Parietal lobe (tissue), 2 donors: ENCODE measurements around a stretch of chr1.

DNA sequence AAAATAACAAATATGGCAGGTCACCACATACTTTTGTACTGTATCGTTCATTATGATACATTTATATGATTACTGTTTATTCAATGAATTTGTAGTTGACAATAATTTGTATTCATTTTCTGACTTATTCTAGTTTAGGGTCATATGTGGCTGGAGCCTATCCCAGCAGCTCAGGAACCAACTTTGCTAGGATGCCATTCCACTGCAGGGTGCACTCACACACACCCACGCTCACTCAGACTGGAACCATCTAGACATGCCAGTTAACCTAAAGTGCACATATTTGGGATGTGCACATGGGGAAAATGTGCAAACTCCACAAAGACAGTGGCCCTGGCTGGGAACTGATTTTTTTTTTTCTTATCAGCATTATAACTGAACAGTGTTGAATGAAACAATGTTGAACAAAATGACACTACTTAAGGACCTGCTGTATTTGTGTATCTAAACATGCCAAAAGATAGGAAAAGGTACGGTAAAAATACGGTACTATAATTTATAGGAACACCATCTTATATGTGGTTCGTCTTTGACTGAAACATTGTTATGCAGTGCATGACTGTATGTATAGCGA is 41.6 kb downstream of the LAMC1 start:
- RAMPAGE, long total RNA, result no peak

DNA sequence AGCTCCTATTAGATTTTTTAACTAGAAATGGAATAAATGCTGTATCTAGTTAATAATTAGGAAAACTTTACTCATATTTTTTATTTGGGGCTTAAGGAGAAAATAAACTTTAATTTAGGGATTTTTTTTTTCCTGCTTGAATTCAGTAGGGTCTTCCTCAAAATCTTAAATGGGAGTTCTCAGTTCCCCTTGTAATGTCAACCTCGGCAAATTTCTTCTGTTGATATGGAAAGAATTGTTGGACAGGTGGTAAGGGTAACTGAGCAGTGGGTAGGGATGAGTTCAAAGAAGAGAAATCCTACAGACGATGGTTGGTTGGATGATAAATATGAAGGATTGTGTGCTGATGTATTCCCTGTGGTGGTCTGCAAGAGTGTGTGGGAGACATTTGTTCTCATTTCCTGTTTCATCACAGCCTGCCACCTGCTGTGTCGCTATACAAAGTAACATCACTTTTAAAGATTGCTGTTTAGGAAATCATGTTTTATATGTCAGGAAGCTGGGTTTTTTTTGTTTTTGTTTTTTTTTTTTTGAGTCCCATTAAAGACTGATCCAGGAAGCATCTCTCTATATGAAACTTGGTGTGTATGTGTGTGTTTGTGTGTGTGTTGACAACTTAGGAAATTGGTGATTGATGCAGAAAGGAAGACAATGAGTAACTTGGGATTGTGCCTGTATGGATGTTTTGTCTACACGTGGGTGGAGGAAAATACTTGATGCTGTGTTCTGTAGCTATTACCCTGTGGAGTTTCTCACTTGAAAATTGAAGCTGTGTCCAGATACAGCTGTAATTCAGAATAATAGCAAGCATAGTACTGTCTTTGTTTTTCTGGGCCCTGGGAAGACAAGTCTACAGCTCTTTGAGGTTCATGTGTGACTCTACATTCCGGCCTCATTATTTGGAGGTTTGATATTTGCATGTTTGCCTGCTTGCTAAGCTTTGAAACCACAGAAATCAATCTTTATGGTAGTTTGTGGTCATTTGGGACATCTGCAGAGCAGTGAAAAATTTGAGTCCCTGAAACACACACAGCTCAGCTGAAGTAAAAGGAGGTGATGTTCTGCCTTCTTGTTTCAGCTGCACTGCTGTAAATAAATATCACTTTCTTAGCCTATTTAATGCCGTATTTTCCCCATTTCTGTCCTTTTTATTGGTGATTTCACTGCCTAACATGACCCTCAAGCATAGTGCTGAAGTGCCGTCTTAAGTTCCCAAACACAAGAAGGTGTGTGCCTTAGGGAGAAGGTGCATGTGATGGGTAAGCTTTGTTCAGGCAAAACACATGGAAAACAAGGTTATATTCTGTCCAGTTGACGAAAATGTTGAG is 47.8 kb downstream of the LAMC1 start:
- RAMPAGE, long total RNA, result no peak

GRCh38 chr1:183101791-183102219 is 78.6 kb downstream of the LAMC1 start:
- RAMPAGE, long total RNA, result no peak

GRCh38 chr1:183117118-183117771 is 68.8 kb upstream of the LAMC2 start:
- RAMPAGE, long total RNA, result no peak

GRCh38 chr1:183131198-183131538 is 54.9 kb upstream of the LAMC2 start:
- RAMPAGE, long total RNA, result no peak

- RAMPAGE, long total RNA, result no peak
Measured at GRCh38 chr1:183164281-183164800, 21.7 kb upstream of the LAMC2 start.

GRCh38 chr1:183234208-183235049 is 48.4 kb downstream of the LAMC2 start:
- RAMPAGE, long total RNA, result no peak

- RAMPAGE, long total RNA, result no peak
Measured at GRCh38 chr1:183243608-183244259, 57.7 kb downstream of the LAMC2 start.

- RAMPAGE, long total RNA, result no peak
Measured at GRCh38 chr1:183311822-183312112, 106.4 kb downstream of the NMNAT2 start.

DNA sequence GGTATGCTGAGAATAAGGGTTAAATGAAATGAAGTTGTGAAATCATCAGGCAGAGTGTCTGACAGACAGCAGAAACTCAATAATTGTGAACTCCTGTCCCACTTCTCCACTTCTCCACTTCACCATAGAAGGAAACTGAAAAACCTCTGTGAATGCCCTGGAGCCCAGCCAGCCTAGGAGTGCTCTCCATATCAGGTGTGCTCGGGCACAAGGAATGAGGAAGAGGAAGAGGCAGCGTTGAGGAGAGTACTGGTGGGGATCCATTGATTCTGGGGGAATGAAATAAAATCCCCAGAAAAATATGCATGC is 47.8 kb downstream of the NMNAT2 start:
- RAMPAGE, long total RNA, result no peak

DNA sequence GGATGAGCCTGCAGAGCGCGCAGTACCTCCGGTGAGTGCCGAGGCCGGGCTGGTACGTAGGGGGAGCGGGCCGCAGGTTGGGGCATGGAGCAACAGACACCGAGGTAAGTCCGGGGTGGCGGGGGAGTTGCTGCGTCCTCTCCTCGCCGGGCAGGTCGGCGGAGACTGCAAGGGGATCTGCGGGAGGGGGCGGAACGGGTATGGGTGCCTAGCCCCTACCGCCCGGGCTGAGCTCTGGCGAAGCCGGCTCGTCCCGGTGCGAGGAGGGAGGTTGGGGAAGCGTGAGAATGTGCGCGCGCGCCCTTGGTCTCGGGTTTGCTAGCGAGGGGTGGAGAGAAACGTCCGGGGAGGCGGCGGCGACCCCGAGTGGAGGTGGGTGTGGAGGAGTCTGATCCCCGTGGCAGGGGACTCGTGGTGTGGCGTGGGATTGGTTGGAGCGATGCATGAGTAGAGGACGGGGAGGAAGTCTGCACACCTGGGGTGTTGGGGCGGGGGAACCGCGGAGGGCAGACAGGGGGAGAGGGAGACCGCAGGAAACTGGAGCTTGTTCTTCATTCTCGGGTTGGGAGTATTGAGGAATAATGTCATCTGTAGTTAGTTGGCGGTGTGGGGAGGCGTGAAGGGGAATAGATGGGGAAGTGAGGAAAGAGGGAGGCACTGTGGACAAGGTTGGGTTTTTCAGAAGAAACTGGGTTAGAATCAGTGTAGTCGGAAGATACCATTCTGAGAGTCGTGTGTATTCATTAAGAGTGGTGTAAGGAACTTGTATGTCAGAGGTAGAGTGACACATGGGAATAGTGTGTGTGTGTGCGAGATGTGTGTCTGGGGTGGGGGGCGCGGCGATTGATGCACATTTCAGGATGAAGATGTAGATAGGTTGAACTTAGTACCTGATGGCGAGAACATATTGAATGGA is 578 bp downstream of the SMG7 start:
- RAMPAGE, long total RNA, result no peak

GRCh38 chr1:183583584-183583940 is 6.7 kb downstream of the NCF2 start:
- RAMPAGE, long total RNA, result no peak

DNA sequence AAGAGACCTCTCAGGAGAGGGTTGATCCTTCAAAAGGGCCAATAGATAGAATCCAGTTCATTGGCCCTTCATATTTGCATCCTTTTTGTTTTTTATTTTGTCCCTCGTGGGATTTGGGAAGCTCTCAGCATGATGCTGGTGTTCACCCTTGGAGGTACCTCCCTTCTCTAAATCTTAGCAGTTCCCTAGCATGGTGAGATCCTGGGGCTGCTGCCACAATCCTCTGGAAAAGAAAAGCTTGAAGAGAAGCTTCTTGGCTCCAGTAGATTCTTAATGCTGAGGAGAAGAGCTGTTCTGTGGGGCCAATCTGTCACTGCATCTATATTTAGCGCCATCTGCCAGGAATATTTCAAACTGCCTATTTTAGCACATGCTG is 91.7 kb downstream of the TSEN15 start:
- RAMPAGE, long total RNA, result no peak

GRCh38 chr1:184208926-184209408 is 157.4 kb downstream of the TSEN15 start:
- RAMPAGE, long total RNA, result no peak

DNA sequence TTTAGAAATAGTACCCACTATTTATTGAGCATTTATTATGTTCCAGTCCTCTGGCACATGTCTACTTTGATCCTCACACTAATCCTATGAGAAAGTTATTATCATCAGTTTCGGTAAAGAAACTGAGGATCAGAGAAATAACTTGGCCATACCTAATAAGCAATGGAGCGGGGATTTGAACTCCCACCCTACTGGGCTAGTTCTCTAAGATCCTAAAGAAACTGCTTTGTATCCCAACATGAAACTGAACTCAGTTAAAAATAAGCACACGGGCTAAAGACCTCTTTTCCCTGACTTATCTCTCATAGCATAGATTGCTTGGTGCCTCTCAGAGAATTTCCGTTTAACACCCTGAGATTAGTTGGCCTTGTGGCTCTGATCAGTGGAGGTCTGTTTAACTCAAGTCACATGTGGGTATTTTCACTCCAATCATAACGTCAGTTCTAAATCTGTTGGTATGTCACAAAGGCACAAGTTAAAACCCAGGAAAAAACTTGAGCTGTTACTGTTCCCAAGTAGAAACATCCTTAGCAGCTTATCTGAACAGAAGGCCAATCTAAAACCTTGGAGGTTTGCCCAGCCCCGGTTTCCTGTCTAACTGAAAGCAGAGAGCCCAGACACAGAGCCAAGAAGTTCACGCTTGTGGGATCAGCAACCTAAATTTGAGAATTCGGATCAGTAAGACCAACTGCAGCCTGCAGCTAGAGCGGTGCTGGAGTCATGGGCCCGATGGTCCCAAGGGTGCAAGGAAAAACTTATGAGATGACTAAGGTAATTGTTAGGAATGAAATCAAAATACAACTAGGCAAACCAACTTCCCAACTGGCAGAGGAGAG is 90.4 kb upstream of the C1orf21 start:
- RAMPAGE, long total RNA, result no peak

- RAMPAGE, long total RNA, result no peak
Measured at GRCh38 chr1:184387425-184387852, 610 bp downstream of the C1orf21 start.

- RAMPAGE, long total RNA, result no peak
Measured at GRCh38 chr1:184492043-184492547, 105.3 kb downstream of the C1orf21 start.

DNA sequence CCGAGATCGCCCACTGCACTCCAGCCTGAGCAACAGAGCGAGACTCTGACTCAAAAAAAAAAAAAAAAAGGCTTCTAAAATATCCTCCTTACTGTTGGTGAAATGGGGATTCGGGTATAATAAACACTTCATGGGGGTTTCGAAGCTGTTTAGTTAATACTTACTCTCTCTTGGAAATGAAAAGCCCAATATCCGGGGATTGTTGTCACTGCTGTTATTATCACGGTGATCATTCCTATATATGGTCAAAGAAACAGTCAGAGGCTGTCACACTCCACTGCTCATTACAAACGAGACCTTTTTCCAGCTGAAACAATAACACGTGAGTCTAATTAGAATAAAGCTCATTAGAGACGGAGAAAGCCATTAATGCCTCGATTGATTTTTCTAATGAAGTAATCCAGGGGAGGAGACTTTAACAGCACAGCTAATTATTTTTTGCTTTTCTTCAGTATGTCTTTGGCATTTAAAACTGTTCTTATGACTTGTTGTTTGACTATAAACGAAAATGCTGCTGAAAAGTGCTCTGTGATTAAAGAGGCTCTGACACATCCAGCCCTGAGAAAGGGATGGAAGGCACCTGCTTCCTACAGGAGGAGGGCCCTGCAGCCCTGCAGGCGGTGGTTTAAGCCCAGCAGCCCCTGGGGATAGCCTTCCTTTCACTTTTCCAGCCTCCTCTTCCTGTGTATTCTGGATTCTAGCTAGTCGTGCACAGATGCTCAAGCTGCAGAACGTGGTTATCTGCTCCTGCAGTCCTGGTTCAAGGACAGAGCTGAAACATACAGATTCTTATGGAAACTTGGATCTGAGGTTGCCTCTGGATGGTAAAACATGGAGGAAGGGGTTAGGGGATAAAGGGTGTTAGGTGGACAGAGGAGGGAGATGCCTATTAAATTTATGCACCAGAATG is 143.6 kb downstream of the EDEM3 start:
- RAMPAGE, long total RNA, result no peak

DNA sequence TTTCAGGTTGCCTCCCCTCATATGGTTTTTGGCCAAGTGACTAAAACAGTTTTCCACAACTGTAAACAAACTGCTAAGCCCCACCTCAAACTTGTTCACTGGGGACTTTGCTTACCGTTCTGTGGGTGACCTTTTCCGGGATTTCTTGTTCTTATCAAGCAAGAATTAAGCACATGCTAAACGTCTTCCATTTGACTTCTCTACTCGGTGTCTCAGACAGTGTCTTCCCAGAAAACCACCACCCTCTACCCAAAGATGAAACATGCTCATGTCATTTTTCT is 133.3 kb downstream of the EDEM3 start:
- RAMPAGE, long total RNA, result no peak

DNA sequence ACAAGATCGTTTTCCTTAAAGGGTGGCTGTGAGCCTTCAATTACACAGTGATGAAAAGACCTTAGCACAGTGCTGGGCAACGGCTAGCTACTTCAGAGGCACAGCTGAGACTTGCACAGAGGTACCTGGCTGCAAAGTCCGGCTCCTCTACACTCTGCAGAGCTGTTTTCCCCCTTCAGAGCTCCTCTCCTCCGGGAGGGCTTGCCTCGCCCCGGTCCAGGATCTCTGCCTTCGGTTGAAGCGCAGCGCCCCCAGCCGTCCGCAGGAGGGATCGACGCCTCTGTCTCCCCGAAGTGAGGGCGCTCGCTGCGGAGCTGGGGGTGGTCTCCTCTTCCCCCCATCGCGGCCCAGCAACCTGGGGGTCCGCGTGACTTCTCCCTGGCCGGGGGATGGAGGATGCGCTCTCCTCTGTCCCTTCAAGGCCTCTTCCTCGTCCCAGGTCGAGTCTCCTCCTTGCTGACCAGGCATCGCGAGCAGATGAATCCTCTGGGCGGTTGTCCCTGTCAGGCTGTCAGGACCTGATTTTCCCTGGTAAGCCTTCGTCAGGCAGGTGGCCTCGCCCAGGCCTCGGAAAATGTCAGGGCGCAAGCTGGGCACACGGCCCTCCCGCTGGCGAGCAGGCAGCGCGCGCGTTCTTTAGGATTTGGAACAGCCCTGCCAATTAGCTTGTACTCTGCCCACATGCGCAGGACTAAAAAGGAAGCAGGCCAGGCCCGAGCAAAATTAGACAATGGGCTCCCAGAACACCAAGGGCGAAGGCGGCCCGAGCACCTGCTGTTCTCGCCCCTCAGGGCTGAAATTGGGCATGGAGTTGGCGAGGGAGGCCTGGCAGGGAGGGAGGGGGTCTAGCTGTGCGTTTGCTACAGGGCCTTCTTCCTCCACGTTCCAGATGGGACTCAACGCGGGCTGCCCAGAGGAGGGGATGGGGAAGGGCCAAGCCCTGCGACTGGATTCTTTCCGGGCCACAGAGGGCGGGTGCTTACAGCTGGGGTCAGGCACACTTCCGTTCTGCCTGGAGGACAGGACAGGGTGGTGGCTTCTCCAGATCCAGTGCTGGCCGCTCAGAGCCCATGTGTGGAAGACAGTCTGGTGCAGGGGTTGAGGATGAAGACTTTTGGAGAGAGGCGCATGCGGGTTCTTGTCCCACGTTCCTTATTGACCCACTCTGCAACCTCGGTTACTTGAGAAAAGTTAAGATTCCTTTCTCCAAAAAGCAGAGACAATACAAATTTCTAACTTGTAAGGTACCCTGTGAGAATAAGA is 90.3 kb downstream of the EDEM3 start:
- RAMPAGE, long total RNA, result no peak